Pericardium fibroblast (primary cell): ENCODE data around the gene CHD1.

- RAMPAGE, long total RNA, result no peak
Observed at GRCh38 chr5:96121254-96122044, 159.8 kb upstream of the ELL2 start.

GRCh38 chr5:96247205-96248081 lies 185.6 kb downstream of the PCSK1 start:
- RAMPAGE, long total RNA, result no peak

GRCh38 chr5:96336366-96336714 lies 96.7 kb downstream of the PCSK1 start:
- RAMPAGE, long total RNA, result no peak

GRCh38 chr5:96431984-96432922 lies 795 bp downstream of the PCSK1 start:
- RAMPAGE, long total RNA, result no peak

GRCh38 chr5:96627538-96628019 lies 34.6 kb upstream of the CAST start:
- RAMPAGE, long total RNA, result no peak

- RAMPAGE, long total RNA, result no peak
Observed at GRCh38 chr5:96633598-96633993, 28.6 kb upstream of the CAST start.

GRCh38 chr5:96714888-96715386 lies 52.8 kb downstream of the CAST start:
- RAMPAGE, long total RNA, result no peak

DNA sequence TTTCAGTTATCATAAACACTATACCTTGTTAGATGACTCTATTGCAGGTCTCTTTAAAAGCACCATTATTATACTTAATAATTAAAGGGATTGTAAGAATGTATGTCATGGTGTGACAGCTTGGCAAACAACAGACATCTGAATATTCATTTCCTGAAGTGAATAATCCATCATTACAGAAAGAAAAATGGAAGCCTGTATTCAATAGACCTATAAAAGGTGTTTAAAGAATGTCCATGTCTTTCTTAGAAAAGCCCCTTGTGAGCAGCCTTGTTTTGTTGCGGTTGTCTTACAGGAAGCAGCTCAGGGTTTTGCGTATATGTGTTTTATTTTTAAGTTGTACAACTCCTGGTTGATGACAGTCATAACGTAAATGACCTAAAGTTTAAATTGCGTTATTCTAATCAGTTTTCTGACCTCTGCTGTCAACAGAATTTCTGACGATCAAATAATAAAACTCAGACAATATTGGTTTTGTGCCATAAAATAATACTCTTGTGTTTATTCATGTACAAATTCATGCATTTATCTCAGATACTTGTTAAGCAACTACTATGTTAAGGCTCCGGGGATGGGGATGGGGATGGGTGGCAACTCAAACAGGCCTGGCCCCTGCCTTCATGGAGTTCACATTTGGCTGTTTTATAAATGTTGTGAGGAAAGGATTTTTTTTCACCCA lies 53.9 kb downstream of the CAST start:
- RAMPAGE, long total RNA, result no peak

DNA sequence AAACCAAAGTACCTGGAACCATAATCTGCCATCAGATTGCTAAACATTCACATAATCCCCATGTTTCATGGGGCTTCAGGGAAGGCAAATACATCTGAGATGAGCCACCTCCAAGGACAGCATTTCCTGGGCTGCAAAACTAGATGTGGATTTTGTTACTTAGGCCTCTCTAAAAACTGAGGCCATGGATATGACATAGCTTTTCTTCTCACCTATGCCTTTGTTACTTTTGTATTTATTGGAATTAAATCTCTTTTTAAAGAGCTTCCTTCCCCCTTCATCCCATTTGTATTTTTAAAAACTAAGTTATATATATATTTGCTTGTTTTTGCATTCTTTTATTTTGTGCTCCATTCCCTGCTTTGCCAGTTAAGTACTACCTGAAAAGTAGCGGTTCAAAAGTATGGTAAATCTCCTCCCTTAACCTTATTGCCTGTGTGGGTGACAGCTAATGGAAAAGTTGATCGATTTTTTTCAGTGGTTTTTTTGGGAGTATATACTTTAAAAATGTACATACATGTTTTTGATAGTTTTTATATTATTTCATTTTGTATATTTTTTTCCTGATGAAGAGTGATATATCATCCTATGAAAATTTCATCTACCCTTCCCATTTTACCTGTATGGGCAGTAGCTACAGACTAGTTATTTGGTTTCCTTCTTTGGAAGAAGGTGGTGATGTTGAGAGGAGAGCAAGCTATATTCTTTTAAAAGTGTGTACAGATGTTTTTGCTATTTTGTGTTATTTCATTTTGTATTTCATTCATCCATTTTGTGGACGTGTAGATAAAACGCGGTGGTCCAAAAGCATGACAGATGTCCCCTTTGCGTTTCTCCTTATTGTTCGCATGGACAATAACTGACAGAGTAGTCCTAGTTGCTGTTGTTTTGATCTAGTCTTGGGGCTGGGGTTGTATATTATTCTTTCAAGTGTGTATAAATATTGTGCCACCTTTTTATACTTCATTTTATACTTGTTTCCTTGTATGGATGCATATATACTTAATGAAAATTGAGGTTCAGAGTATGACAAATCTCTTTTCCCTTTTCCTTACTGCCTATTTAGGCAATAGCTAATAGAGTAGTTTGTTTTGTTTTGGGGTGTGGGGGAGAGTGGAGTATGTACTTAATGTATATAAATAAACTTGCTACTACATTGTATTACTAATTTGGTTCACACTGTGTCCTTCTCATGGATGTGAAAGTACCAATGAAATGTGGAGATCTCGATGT lies 96.5 kb downstream of the LNPEP start:
- RAMPAGE, long total RNA, result no peak

DNA sequence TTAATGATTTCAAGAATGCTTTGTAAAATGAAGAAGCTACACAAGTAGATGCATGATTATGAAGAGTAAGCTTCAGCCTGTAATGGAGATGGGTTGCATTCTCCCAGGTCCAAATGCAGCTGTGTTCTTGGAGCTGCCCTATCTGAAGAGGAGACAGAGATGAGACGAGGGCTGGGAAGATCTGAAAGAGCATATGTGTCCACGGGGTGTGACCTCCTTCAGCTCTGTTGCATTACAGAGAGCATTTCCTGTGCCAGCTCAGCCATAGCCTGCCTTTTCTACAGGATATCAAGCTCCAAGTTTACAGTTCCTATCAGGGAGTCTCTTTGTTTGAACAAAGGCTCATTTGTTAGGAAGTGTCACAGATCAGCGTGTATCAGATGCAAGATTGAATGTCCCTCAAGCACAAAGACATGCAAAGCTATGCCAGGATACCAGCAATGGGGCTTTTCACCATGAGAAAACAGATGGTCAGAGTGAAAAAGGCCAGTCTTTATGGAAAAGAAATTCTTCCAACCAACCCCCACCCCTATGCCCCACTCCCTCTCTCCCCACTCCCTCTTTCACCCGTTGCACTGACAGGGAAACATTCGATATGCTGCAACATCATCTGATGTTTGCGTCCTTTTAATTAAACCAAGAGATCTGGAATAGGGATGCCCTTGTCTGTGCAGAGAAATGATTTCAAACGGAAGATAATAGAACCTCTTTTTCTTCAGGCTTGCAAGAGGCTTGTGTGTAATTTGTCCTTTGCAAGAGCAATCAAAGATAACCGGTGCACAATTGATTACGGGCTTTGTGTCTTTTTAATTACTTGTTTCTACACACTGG lies 263.2 kb upstream of the RGMB start:
- RAMPAGE, long total RNA, result no peak

DNA sequence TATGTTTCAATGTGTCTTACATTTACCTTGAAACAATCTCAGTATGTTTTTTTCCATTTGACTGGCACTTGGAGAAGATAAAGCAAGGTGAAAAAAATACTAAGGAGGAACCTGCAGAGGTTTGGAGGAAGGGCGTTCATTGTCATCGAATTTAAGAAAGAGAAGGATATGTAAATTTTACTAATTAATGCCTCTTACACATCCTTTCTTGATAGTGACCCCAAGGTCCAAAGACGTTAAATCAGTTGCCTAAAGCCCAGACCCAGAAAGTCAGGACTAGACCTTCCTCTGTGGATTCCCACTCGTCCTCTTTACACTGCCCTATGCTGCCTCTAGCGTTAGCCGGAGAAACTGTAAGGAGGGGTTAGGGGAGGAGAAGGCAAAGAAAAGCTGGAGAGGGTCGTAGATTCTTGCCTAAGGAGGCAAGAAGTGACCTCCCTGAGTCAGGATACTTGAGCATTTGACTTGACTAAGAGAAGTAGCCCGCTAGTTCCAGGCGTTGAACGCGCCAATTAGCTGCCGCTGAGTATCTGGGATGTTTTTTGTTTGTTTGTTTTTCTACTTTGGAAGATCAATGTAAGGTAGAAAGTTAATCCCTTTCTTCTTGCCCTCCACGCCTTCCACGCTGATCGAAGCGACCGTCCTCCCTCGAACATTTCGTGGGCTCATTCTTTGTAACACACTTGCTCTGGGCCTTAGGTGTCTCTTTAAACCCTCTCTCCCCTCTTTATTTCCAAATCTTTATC lies 5.3 kb upstream of the RGMB start:
- RAMPAGE, long total RNA, result no peak

GRCh38 chr5:98786618-98787059 lies 13.2 kb downstream of the RGMB start:
- RAMPAGE, long total RNA, result no peak

- RAMPAGE, long total RNA, result no peak
Observed at GRCh38 chr5:98879363-98879783, 49.4 kb downstream of the CHD1 start.

- RAMPAGE, long total RNA, result no peak
Observed at GRCh38 chr5:98900313-98901627, 28.0 kb downstream of the CHD1 start.

GRCh38 chr5:98909060-98910383 lies 19.3 kb downstream of the CHD1 start:
- RAMPAGE, long total RNA, result no peak

GRCh38 chr5:98928822-98929326 lies at the start of gene CHD1:
CHD1 (minus strand) TSS chr5:98929007.
- RAMPAGE, long total RNA, result no peak

- RAMPAGE, long total RNA, result no peak
Observed at GRCh38 chr5:99037799-99038291, 109.0 kb upstream of the CHD1 start.

GRCh38 chr5:100050654-100051034 lies 484.5 kb upstream of the FAM174A start:
- RAMPAGE, long total RNA, result no peak

GRCh38 chr5:100536029-100536392 lies 837 bp downstream of the FAM174A start:
- RAMPAGE, long total RNA, result no peak

GRCh38 chr5:100595229-100595869 lies 60.2 kb downstream of the FAM174A start:
- RAMPAGE, long total RNA, result no peak